Neuron (in vitro differentiated cells): ENCODE measurements around a stretch of chr6.

DNA sequence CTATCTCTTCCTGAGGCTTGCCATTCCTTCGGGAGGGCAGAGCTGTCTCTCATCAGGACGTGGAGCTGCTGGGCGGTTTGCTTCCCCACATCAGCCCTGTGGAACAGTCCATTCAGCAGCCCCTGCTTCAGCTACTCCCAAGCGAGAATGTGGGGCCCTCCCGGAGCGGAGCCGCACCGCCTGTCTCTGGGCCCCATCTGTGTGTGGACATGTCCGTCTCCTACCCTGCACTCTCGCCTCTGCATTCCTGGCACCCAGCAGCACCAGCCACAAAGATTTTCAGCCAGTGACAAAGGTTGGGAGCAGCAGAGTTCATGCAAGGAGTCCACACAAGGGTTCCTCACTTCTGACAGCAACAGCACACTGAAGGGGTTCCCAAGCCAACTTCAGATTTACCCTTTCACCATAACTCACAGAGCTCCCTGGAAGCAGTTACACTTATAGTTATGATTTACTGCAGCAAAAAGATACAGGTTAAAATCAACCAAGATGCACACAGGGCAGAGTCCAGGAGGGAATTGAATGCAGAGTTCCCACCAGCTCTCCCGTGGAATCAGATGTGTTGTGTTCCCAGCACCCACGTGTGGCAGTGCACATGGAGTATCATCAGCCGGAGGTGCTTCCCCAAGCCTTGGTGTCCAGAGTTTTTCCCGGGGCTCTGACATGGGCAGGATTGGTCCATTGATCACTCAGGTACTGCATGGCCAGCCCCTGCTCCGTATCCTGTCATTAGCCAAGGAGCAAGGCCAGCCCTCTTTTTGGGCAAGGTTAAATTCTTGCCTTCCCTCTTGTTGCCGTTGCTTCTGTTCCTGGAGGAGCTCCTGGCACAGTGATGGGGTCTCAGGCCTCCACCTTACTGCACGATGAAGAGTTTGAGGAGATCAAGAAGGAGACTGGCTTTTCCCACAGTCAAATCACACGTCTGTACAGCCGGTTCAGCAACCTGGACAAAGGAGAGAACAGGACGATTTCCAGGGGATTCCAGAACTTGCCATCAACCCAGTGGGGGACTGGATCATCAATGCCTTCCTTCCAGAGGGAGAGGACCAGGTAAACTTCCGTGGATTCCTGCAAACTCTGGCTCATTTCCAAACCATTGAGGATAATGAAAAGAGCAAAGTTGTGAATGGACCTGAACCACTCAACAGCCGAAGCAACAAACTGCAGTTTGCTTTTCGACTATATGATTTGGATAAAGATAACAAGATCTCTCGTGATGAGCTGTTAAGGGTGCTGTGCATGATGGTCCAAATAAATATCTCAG is 28.6 kb upstream of the SLC22A1 start:
- PRO-cap = no peak

- PRO-cap = no peak
Observed at GRCh38 chr6:160093852-160094497, 27.6 kb upstream of the SLC22A1 start.

GRCh38 chr6:160122458-160123116 is 972 bp downstream of the SLC22A1 start:
- PRO-cap = no peak

GRCh38 chr6:160123888-160124792 is 2.5 kb downstream of the SLC22A1 start:
- PRO-cap = no peak

DNA sequence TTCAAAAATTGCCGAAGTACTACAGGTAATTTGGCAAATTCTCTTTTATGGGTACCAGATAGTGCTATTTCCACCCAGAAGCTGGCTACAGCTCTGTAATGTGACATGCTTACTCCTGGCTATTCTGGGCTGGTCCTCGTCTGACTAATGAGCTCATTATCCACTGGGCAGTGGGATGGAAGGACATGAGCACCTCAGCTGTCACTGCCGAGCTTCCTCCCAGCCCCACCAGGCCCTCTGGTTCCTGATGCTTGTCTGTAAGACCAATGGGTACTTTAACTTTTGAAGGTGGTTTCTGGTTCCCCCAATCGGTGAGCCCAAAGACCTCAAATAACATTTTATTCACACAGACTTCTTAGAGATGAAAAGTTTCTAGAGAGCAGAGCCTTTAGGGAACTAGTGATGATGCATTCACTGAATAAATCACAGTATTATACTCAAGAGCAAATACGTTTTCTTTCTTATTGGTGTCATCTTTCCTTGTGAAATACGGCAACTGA is 80.7 kb downstream of the SLC22A3 start:
- PRO-cap = no peak

GRCh38 chr6:160451690-160452583 is 103.8 kb downstream of the SLC22A3 start:
- PRO-cap = no peak

DNA sequence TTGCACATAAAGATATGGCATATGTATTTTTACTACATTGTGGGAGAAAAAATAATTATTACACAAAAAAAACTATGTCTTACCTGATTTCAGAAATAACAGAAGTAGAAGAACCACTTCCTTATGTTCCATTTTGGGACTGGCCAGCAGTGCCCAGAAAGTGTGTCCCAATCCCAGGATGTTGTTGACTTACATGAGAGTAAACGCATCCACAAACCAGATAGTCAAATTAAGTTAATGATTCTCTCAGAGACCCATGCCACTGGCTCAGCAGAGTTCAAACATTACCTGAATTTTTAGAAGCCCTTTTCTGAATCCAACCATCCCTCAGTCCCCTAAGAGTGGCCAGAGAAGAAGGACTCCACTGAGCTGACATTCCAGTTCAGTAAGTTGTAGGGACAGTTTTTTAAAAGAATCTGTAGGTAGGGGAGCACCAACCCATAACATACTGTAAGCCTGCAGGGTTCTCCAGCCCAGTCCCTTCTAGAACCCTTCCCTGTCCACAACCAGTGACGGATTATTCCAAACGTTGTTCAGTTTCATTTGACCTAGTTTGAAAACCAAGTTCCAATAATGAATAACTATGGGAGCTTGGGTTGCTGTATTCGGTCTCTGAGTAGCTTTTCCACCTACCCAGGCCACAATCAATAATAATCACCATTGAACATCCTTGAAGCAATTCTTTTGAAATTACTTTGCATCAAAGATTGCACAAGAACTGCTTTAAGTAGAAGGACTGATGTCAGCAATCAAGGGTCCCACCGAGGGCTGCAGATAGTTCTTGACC is 153.0 kb downstream of the LPA start:
- PRO-cap = no peak

GRCh38 chr6:160685679-160685878 is 16.5 kb upstream of the PLG start:
- PRO-cap = no peak

GRCh38 chr6:160707238-160707476 is 5.1 kb downstream of the PLG start:
- PRO-cap = no peak

- PRO-cap = no peak
Observed at GRCh38 chr6:160737716-160738465, 35.8 kb downstream of the PLG start.

DNA sequence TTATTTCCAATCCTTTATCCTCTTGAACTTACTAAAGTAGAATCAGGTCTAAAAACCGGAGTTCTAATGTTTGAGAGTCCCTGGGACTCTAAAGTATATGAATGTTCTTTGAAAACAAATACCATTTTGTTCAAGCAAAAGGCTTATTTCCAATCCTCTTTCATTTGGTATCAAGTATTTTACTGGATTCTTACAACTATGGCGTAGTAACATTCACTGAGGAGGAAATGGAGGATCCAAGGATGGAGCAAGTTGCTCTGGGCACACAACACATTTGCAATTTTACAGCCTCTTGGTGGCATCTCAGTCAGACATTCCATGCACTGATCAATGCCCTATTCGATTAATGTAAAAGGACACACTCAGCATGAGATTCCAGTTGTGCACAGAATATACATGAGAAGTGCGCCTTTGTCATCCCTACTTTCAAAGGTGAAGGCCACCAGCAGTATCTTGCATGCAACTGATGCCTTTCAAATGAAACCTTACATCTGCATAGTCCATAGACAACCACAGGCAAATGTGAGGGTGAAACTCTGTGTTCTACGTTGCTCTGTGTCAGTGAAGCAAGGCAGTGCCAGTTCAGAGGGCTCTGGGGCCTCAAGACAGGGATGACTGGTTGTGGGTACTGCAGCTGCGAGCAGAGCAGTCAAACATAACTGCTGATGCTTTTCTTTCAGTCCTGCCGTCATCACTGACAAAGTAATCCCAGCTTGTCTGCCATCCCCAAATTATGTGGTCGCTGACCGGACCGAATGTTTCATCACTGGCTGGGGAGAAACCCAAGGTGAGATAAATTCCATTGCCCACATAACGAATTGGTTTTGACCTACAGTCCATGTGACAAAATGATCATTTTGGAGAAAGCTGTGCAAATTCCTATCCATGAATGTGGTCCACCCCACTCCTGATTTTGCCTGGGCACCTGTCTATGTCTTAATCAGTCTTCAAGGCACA is 38.9 kb downstream of the PLG start:
- PRO-cap = no peak

DNA sequence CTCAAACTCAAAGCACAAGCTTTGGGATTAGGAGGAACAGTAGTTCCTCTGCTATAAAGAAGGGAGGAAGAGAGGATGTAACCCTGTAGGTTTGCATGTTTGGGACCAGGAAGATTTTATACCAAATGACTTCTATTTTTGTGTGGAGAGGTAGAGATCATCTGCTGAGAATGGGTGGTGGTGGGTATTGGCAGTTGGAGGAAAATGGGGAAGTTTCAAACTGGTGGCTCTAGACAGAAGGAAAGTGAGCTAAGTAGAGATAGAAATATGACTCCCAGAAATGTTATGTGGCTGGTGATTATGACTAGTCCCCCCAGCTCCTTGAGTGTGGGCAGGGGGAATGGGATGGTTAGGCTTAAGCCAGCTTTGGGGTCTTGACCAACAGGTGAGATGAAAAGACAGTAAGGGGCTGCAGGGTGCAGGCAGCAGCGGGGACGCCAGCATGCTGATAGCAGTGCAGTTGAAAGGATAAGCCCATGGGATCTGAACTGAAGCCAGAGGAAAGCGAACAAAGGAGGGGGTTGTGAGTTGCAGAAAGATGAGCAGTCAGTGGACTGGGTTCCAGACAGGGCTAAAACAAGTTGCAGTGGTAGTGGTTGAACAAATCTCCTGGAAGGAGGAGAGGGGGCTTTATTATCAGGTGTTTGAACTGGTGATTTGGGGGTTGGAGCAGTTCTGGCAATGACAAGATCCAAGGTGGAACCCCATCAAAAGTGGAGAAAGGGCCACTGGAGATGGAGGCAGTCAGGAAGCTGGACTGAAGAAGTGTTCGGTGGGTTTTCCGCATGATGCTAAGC is 86.6 kb downstream of the MAP3K4 start:
- PRO-cap = no peak

- PRO-cap = no peak
Observed at GRCh38 chr6:161079917-161080870, 88.6 kb downstream of the MAP3K4 start.

DNA sequence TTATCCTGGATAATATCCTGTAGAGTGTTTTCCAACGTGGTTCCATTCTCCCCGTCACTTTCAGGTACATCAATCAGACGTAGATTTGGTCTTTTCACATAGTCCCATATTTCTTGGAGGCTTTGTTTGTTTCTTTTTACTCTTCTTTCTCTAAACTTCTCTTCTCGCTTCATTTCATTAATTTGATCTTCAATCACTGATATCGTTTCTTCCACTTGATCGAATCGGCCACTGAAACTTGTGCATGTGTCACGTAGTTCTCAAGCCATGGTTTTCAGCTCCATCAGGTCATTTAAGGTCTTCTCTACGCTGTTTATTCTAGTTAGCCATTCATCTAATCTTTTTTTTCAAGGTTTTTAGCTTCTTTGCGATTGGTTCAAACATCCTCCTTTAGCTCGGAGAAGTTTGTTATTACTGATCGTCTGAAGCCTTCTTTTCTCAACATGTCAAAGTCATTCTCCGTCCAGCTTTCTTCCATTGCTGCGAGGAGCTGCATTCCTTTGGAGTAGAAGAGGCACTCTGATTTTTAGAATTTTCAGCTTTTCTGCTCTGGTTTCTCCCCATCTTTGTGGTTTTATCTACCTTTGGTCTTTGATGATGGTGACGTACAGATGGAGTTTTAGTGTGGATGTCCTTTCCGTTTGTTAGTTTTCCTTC is 96.5 kb downstream of the AGPAT4 start:
- PRO-cap = no peak

DNA sequence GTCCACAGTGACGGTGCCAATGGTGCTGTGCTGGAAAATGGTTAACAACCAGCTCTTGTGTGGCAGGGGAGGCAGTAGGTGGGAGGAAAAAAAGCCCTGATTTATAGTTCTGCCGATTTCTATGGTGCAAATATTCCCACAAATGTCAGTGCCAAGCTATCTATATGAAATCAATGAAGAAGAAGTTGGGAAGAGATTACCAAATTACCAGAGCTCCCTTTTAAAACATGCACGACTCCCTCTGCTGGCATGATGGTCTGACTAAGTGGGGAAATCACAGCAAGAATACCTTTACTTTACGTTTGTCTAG is 55.7 kb downstream of the AGPAT4 start:
- PRO-cap = no peak

DNA sequence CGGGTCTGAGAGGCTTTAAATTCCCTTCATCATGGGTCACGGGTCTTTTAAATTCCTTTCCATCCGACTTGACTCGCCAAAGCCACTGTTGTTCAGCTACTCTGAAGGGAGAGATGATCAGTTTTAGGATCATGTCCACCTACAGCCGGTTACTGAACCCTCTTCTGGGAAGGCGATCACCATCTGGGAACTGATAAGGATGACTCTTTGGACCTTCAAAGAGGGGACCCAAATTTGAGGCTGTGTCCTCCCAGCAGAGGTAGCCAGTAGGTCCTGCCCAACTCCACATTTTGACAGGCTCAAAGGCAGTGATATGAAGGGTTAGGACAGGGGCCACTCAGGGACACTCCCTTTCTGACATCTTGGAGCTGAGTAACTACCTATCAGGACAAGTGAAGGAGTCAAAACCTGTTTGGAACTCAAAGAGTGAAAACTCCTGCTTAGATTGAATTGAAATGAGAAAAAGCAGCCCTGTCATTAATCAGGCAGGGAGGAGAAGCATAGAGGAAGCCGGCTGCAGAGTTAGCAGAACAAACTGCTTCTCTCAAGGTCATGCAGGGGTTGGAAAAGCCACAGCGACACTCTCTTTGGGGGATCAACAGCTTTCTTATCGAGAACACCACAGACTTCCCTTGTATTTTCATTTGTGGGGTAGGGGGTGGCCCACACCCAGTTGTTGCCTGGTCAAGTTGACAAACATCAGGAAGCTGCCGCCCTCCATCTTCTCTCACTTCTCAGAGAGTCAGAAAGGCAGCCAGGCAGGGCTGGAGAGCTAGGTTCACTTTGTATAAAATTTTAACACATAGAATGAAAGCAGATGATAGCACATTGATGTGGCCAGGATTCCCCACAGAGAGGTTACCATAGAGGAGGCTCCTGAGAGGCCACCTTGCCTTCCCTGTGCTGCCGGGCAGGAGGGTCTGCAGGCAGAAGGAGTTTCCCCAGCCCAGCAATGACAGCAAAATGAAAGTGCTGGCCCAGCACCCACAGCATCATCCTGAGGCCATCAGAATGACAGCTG is 47.7 kb downstream of the AGPAT4 start:
- PRO-cap = no peak

DNA sequence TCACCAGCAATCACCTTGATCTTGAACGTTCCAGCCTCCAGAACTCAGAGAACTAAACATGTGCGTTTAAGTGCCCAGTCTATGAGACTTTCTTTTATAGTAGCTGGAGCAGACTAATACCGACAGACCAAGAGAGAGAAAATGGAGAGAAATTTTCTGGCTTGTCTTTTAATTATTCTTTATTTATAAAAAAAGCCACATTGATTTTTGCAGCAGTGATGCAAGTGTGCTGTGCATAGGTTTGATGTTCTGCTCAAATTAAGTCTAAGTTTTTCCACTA is 366.1 kb downstream of the PRKN start:
- PRO-cap = no peak

DNA sequence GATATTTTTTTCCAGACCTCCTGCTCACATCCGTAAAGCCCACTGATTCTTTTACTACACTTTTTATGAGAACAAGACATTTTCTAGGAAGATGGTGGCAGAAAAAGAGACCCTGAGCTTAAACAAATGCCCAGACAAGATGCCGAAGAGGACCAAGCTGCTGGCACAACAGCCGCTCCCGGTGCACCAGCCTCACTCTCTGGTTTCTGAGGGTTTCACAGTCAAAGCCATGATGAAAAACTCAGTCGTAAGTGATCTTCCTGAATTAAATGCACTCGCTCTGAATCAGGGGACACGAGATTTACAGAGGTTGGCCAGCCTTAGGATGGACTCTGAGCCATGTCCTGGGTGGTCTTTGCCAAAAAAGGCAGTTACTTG is 360 bp downstream of the PACRG start:
- PRO-cap = no peak

DNA sequence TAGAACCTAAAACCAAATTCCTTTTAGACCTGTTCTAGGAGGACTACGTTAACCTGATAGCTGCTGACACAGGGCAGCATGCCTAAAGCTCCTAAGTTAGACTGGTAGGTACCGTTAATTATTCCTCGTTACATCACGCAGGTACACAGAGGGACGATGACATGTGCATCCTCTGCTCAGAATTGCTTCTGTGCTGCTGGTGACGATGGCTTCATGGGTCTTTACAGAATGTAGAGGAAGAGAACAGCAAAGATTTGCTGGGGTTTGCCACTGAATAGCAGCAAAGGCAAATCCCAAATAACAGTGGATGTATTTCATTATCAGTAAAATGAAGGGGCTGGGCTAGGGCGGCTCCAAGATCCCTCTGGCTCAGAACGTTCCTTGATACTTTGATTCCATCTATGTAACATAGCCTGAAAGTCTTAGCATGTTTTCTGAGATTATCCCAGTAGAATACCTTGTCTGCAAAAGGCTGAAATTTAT is 141.1 kb downstream of the PACRG start:
- PRO-cap = no peak

- PRO-cap = no peak
Observed at GRCh38 chr6:163404402-163405558, 9.7 kb upstream of the QKI start.